ENCODE results near the gene ACAA2.

DNA sequence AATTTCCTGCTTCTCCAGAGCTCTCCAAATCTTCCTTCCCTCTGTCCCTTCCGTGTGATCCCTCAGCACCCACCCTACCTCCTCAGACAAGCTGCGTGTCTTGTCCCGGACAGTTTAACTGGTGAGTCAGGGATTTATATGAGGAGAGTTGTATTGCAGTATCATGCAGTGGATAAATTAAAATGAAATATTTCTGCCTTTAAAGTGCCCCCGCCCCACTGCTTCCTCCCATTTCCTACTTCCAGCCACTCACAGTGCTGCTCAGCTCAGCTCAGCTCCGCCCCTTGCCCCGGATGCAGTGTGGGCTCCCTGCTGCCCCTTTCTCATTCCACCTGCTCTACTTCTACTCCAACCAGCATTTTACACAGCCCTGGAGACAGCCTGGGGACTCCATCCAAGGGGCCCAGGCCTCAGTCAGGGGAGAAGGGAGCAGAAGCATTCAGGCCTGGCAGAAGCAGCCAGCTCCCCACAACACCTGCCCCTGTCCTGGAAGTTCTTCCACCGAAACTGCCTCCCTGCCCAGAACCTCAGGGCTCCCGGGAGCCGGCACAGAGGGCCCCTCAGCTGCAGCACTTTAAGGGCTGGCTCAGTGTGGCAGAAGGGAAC is 102.1 kb downstream of the LIPG start:
- PRO-cap = unidirectional peak, plus-strand start at position 363 of the sequence

GRCh38 chr18:49788350-49789133 is 24.8 kb downstream of the ACAA2 start:
- PRO-cap = no peak

GRCh38 chr18:49812899-49813784 is at the start of gene ACAA2:
ACAA2 (minus strand) TSS chr18:49813533.
- PRO-cap = bidirectional peak, plus-strand start at chr18:49813477, minus-strand start at chr18:49813523; bidirectional peak, plus-strand start at chr18:49813680, minus-strand start at chr18:49813692

GRCh38 chr18:49944730-49945683 is 131.7 kb upstream of the ACAA2 start:
- PRO-cap = no peak

DNA sequence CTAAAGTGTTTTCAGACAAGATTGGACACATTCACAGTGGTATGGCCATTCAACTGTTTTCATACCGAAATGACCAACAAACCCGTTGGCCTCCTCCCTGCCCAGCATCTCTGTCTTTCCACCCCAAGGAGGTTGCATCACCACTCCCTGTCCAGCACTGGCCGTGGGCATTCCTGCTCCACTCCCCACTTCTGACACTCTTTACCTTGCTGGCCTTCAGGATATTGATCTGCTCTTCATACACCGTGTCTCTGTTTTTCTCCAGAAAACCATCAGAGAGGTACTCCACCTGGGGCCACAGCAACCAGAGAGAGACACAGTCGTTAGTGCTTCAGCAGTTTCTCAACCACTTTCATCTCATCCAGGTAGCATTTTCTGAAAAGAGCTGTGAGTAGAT is 139.7 kb upstream of the ACAA2 start:
- PRO-cap = no peak

GRCh38 chr18:49954132-49954567 is 140.8 kb upstream of the ACAA2 start:
- PRO-cap = no peak

DNA sequence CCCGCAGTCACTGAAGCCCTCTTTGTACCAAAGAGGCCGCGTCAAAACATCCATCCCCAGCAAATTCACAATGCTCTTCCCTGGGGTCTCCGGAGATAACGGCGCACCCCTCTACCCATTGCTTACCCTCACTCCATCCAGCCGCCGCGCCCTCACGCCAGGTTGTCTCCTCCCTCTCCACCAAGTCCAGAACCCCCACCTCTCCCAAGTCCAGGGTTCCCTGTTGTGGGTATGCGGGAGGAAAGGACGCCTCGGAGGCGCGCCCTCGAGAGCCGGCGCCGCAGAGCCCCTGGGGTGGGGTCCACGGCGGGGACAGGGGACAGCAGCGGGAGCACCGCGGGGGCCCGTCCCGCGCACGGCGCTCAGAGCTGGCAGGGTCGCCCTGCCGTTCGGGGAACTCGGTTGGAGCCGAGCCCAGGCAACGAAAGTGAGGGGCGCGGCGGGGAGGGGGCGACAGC is 870 bp downstream of the MYO5B start:
- PRO-cap = no peak

GRCh38 chr18:50375445-50376093 is 723 bp downstream of the SKA1 start:
- PRO-cap = no peak

GRCh38 chr18:50623435-50623946 is 63.6 kb downstream of the MAPK4 start:
- PRO-cap = no peak

GRCh38 chr18:50805717-50806114 is 14.1 kb downstream of the MRO start:
- PRO-cap = no peak

- PRO-cap = no peak
Measured at GRCh38 chr18:50986641-50986998, 18.8 kb downstream of the ELAC1 start.

- PRO-cap = no peak
Measured at GRCh38 chr18:51057879-51058421, 27.9 kb downstream of the SMAD4 start.

GRCh38 chr18:51211352-51211737 is 13.9 kb upstream of the MEX3C start:
- PRO-cap = no peak

DNA sequence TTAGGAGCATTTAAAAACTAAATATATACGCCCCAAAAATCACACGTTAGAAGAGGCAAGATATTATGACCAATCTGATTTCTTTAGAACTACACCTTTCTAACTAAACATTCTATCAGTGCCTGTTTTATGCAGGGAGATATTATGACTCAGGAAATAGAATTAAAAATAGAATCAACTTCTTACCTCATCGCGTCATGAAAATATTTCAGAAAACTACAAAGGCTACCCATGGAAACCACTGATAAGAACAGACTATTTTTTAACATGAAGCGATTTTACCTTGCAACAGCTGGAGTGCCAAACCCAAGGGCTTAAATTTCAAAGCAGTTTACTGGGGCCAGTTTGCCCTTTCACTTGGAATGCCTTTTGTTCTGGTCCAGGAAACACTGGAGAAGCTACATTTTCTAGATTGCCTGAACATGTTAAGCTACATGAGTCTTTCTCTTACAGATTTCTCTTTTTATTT is 304.8 kb upstream of the CCDC68 start:
- PRO-cap = no peak

GRCh38 chr18:55275316-55275934 is 312.6 kb downstream of the TCF4 start:
- PRO-cap = no peak

DNA sequence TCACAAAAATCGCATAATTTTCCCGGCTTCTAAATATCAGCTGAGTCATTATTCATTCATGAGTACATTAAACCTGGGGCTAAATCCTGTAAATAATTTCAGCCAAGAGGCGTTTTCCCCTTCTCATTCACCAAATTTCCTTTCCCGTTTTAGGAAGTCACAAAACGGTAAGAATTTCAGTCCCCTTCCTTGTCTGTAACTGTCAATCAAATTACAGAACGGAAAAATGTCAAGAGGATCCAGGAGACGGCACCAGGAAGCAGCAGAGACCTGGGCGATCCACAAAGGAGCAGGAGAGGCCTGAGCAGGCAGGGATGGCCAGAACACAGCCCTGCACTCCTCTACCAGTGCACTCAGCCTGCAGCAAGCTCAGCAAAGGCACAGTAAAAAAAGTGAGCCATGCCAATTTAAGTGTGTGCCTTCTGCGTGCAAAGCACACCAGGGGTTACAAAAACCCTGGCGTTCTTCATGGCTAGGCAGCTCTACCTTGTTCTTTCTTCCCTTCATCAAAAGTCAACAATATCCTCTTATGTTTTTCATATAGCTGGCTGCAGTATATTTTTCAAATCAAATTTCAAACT is 300.6 kb downstream of the TCF4 start:
- PRO-cap = no peak

GRCh38 chr18:55321541-55322105 is 266.4 kb downstream of the TCF4 start:
- PRO-cap = no peak

- PRO-cap = no peak
Measured at GRCh38 chr18:55395694-55396171, 192.3 kb downstream of the TCF4 start.

GRCh38 chr18:55419991-55420820 is 167.8 kb downstream of the TCF4 start:
- PRO-cap = no peak

DNA sequence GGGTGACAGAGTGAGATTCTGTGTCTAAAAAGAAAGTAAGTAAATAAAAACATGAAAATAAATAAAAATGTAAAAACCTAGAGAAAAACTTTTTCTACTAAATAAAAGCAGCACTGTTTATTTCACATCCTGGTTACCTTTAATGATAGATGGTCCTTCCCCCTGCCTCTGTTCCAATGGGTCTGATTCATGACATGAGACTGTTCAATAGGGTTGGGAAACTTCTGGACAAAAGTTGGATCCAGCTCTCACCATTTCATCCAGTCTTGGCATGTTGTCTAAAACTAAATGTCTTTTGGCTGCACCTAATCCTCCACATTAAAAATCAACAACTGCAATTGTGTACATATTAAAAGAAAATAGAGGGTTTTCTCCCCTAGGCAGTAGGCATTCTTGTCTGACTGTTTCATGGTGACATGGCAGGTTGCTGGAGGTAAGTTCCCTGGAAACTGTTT is 136.0 kb downstream of the TCF4 start:
- PRO-cap = no peak